Measurements from ENCODE around the genes MPDZ and SNAPC3.

- PRO-cap, 2 experiments: no peak in any of the 2 experiments
These were observed 176.8 kb downstream of the MPDZ start for GRCh38 chr9:13102551-13103264.

DNA sequence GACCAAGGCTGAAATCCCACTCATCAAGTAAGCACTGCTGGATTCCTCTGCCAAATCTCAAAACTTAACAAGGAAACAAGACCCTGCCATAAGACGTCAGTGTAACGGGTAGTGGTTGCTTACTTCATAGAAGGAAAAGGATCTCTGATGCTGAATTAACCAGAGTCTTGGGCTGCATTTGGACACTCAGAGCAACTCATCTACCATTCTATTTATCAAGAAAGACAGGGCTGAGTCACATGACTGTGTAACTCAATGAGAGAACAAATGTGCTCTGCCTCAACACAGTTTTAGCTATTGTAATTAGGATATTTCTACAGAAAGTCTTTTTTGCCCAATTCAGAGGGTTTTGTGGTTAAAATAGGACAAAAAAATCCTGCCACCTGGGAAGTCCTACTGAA lies 104.6 kb downstream of the MPDZ start:
- PRO-cap, 2 experiments: no peak in any of the 2 experiments

GRCh38 chr9:13274886-13275585 lies 4.5 kb downstream of the MPDZ start:
- PRO-cap, 2 experiments: no peak in any of the 2 experiments

GRCh38 chr9:13278770-13280114 lies at the start of gene MPDZ:
Gene MPDZ (minus strand): TSS chr9:13279692.
- PRO-cap, 2 experiments: peak in 1 of 2 experiments; most common plus-strand start chr9:13279346 (in 1); most common minus-strand start chr9:13279347 (in 1)

DNA sequence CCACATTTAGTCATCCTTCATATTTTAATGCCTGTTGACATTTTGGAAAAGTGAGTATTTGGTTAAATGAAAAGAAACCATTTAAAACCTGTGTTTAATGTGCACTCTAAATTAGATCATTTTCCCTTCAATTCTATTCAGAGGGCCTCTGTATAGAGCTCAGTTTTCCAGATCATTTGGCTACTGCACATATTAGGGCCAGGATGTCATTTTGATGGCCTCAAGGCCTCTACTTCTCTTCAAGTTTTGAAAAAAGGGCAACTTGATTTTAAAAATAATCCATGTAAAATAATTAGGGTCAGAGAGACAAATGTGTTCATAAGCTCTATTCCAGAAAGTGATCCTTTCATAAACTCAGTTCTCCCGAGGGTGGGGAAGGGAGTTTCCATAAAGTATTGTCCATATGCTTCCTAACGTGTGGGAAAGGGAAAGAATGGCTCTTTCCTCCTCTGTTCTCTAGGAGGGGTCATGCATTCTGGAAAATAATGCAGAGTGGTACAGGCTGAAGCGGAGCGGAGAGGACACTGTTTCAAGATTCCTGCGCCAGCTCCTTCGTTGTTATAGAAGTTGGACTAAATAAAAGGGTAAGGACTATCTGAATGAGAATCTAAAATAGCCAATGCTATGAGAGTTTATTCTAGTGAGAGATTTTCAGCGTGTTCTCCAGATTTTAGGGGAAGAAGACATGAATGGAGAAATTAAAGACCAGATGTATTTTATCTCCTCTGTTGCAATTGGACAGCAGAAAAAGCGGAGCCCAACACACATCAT lies 166.7 kb upstream of the MPDZ start:
- PRO-cap, 2 experiments: no peak in any of the 2 experiments

- PRO-cap, 2 experiments: no peak in any of the 2 experiments
These were observed 372.8 kb upstream of the MPDZ start for GRCh38 chr9:13652370-13652665.

DNA sequence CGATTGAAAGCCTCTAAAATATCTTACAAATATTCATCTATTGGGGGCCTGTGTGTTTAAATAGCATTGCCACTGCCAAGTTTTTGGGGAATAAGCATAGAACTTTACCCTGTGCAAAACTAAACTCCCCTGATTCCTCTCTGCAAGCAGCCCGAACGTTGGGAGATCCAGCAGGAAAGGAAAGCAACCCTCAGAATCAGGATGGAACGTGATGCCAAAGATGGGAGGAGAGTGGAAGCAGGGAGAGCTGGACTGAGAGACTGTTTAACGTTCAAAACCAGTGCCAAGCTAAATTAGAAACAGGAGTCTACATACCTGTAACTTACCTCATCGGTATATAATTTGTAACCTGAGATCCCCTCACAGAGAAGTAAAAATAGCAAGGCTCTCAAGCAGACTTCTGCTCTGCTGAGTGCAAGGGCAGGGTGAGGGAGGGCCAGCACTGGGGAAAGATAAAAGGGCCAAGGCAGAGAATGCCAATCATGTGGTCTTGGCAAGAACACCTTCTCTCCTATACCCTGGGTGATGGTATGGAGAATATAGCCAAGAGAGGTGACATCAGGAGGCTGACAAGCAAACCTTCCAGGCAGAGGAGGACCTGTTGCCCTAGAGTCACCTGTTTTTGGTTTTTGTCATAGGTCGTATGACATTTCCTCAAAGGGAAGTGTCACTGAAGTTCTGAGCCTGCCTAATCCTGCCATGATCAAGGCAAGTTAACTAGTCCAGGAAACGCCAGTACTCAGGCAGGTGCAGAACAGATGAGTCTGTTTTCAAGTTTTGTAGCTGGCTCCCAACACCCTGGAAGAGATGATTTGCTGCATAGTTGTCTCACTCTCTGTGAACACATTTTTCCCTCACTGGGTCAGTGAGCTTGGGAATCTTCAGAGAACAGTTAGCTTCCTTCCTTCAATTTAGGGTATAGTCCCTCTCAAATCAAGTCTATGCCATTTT lies 472.0 kb downstream of the NFIB start:
- PRO-cap, 2 experiments: no peak in any of the 2 experiments

DNA sequence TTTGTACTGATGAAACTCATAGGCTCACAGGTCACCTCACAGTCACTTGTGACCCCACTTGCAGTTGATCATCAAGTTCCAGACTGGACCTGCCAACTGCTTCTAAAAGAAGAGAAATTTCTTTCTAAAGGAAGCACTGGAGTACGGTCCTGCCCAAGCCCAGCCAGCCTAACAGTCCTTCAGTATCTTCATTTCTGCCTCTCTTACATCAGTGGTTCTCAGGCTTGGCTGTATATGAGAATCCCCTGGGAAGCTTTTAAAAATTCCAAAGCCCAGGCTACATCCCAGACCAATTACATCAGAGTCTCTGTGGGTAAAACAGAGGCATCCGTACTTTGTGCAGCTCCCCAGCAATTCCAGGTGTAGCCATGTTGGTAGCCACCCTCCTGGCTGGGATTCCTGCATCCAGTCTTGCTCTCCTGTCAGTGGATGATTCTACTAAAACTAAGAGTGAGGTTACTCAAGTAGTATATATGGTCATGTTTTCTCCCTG lies 282.1 kb downstream of the NFIB start:
- PRO-cap, 2 experiments: no peak in any of the 2 experiments

DNA sequence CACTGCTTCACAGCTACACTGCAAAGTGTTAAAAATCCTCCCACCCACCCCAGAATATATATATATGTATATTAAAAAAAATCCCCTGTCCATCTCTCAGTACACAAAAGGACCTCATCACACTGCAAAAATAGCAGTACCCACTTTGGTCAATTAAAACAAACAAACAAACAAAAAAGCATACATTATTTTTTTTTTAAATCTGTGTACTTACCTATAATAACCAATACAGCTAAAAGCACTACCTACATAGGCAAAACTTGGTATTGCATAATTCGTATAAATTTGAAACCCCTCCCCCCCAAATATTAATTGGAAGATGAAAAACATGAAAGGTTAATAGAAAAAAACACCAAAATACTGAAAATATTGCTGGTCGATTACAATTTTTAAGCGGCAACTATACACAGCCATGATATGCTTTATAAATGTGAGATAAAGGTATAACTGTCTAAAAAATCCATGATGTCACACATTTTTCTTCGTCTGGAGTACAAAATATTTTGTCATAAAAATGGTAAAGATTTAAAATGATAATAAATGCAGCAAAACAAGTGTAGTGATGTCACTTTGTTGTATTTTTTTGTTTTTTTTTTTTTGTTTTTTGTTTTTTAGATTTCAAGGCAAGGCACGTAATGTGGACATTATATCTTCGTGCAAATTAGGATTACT lies 227.6 kb downstream of the NFIB start:
- PRO-cap, 2 experiments: no peak in any of the 2 experiments

GRCh38 chr9:14243179-14243837 lies 70.6 kb downstream of the NFIB start:
- PRO-cap, 2 experiments: peak in 1 of 2 experiments; most common plus-strand start chr9:14243352 (in 1)

DNA sequence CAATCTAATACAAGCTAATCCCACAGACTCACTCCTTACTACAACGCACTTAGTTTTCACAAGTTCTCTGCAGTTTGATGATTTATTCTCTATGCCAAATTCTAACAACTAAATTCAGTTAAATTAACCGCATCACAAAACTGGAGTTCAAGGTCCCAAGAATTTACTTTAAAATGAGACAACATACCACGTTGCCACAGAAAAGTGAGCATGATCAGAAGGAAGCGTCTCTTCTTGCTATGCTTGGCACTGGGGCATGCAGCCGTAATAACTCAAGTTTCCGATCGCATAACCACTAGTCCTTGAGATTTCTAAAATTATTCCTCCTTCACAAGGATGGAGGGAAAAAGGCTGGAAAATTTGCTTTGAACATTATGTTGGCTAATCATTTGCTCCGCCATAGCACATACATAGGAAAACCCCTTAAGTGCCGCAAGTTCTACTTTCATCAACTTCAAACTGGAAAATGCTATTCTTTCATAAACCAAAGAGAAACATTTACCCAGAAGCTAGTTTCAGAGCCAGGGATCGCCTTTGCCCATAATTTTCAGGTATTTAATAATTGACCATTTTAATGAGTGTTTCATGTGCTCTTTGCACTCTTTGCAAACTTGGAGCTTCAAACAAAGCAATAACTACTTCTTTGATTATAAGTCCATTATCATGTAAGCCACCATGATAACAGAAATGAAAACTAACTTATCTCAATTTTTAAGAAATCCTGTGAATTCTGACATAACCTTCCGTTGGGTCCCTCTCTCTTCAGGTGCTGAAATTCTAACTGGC lies 13.7 kb downstream of the NFIB start:
- PRO-cap, 2 experiments: no peak in any of the 2 experiments

- PRO-cap, 2 experiments: peak in 1 of 2 experiments; most common plus-strand start chr9:14437790 (in 1); most common minus-strand start chr9:14437794 (in 1)
These were observed 123.6 kb upstream of the NFIB start for GRCh38 chr9:14437375-14438202.

DNA sequence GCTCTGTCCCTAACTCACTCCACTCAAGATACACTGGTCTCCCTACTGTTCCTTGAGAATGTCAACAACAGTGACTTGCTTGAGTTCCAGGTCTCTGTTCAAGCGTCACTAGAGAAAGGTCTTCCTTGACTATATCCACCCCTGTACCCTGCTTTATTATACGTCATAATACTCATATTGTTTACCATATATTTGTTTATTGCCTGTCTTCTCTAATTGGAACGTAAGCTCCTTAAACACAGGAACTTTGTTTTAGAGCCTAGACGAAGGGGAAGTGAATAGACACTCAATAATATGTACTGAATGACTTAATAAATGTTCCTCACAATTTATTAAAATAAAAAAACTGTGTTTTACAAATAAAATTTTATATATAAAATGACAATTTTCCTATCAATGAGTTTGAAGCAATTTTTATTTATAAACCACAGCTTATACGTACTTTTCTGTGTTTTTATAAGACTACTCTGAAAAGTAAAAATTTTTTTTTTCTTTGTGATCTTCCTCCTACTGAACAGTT lies 44.7 kb downstream of the ZDHHC21 start:
- PRO-cap, 2 experiments: no peak in any of the 2 experiments

DNA sequence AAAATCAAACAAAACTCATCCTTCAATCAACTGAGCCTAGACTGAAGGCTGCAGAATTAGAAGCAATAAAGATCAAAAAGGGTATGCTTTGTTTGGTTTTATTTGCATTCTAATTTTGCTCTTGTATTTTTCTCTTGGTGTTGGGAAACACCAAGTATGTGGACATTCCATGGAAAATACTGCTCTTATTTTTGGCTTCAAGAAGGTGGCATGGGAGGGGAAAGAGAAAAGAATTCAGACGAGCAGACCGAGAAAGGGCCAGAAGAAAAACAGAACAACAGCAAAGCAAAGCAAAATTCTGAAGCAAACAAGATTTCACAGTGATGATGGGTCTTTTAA lies 27.0 kb downstream of the FREM1 start:
- PRO-cap, 2 experiments: no peak in any of the 2 experiments

DNA sequence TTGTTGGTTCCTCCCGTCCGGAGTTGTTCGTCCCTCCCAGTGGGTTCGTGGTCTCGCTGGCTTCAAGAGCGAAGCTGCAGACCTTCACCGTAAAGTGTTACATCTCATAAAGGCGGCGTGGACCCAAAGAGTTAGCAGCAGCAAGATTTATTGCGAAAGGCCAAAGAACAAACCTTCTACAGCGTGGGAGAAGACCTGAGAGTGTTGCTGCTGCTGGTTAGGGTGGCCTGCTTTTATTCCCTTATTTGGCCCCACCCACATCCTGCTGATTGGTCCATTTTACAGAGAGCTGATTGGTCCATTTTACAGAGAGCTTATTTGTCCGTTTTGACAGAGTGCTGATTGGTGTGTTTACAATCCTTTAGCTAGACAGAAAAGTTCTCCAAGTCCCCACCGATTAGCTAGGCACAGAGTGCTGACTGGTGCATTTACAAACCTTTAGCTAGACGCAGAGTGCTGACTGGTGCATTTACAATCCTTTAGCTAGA lies 57.7 kb upstream of the SNAPC3 start:
- PRO-cap, 2 experiments: no peak in any of the 2 experiments

GRCh38 chr9:15422093-15423357 lies at the start of gene SNAPC3:
Gene SNAPC3 (plus strand): TSS chr9:15422876.
- PRO-cap, 2 experiments: peak in 1 of 2 experiments; most common plus-strand start chr9:15422842 (in 1); most common minus-strand start chr9:15422582 (in 1)

- PRO-cap, 2 experiments: no peak in any of the 2 experiments
These were observed 20.9 kb downstream of the PSIP1 start for GRCh38 chr9:15489849-15490194.

DNA sequence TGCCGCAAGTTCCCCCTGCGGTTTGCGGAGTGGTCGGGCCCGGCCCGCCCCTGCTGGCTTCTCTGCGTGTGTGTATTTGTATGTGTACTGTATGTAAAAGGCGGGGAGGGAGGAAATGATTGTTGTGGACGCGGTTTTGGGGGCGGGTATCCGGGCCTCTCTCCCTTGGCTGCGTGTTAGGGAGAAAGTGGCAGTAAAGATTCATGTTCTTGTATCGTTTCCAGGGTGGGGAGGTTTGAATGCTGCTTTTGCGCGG lies 346 bp upstream of the PSIP1 start:
- PRO-cap, 2 experiments: peak in 1 of 2 experiments; most common plus-strand start position 96 of the sequence (in 1)

- PRO-cap, 2 experiments: no peak in any of the 2 experiments
These were observed 25.9 kb downstream of the CCDC171 start for GRCh38 chr9:15578790-15579074.

DNA sequence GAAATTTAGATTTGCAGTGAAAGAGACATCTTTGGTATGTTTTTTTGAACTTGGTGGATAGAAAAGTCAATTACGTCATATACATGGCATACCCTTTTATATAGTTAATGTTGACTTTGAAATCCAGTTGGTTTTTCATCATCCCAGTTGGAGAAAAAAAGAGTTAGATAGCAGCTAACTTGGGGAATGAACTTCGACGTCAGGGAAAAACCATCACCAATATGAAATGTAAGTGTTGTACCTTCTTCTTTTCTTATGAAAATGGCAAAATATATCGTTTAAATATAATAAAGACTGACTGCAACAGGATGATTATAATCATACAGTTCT lies 297.2 kb downstream of the CCDC171 start:
- PRO-cap, 2 experiments: no peak in any of the 2 experiments

Measured in cerebral cortex (tissue), 2 donors.